Diencephalon (tissue), 2 donors: Measurements from ENCODE around the genes TRAF1 and C5.

- RAMPAGE, long total RNA: no peak
Measured at GRCh38 chr9:119562319-119562821, 193.1 kb upstream of the BRINP1 start.

DNA sequence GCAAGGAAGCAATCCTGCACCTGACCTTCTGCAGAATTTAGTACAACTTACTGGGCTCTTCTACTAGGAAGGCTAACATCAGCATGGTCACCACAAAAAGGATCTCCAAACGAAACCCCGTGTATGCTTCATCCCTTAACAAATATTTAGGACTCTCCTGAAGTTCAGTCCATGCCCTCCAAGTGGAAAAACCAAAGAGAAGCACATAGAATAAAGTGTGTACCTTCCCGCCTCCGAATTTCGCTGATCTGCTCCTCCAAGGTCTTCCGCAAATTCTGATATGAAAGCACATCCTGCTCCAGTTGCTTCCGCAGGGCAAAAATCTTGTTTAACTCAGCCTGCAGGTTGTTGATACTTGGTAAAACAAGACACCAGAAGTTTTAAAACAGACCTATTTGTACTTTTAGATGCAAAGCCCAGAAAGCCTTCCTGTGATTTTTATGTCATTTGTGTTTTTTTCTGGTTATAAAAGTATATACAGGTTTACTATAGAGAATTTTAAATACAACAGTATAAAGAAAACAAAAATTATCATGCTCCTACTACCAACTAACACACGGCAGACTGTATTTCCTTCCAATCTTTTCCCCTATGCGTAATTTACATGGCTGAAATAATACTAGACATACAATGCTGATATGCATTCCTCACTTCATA is 108.3 kb downstream of the CDK5RAP2 start:
- RAMPAGE, long total RNA: no peak

GRCh38 chr9:120545529-120546026 is 34.4 kb downstream of the CDK5RAP2 start:
- RAMPAGE, long total RNA: no peak

DNA sequence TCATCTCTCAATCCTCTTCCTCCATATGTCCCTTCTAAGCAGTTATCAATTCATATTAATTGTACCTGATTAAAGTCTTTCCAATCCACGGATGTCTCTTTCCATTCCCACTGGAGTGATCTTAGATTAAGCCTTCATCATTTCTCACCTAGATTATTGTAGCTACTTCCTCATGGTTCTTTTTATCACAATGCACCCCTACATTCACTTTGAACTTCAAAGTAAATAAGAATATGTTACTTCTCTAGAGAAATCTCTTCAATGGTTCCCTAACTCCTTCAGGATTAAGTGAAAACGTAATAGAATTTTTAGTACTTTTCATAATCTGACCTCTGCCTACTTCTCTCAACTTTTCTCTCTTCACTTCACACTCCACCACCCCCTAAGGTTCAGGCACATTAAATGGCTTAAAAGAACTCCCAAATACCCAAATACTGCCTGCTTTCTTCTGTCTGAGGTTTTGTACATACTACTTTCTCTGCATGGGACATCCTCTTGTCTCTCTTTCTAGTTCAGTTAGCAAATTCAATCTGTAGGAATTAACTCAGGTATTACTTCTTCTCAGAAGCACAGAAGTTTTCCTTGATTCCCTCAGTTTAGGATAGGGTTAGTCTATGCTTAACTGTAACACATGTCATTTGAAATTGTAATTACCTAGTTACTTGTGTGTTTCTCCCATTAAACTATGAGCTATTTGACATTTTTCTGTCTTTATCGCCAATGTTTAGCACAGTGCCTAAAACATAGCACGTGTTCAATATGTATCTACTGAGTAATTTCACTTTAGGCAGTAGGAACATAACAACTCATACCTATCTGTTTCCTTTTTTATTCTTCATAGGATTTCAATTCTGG is 29.1 kb upstream of the CDK5RAP2 start:
- RAMPAGE, long total RNA: no peak

DNA sequence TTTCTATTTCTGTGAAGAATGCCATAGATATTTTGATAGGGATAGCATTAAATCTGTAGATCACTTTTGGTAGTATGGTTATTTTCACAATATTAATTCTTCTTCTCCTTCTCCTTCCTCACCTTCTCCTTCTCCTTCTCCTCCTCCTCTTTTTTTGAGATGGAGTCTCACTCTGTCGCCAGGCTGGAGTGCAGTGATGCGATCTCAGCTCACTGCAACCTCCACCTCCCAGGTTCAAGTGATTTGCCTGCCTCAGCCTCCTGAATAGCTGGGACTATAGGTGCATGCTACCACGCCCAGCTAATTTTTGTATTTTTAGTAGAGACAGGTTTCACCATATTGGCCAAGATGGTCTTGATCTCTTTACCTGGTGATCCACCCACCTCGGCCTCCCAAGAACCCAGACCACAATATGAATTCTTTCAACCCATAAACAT is 51.8 kb upstream of the CDK5RAP2 start:
- RAMPAGE, long total RNA: no peak

- RAMPAGE, long total RNA: no peak
Measured at GRCh38 chr9:120844634-120845277, 2.0 kb upstream of the PSMD5 start.

DNA sequence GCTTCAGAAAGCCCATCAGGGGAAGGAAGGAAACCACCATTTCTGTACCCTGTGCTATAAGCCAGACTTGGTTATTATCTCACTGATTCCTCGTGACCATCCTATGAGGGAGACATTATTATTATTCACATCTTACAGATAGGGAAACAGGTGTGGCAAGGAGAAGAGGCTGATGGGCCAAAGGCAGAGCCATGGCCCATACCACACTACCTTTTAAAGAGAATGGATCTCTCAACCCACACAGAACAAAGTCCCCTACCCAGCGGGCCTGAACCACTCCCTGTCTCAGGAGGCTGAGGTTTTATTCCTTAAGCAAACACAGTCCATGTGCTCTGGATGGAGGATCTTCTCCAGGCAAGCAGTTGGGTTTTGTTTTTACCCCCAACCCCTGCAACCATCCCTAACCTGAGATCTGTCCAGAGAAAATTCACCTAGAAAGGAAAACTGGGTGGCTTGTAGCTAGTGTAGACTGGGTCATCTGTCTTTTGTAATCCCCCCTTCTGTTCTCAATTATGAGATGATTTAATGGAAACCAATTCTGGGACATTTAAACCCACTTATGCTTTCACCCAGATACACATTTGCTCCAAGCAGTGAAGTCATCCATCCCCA is 2.1 kb downstream of the PHF19 start:
- RAMPAGE, long total RNA: no peak

- RAMPAGE, long total RNA: no peak
Measured at GRCh38 chr9:120918823-120919850, 7.5 kb downstream of the TRAF1 start.

GRCh38 chr9:120926582-120927027 is at the start of gene TRAF1:
TSS of gene TRAF1 (minus strand) at chr9:120926796.
- RAMPAGE, long total RNA: no peak

- RAMPAGE, long total RNA: no peak
Measured at GRCh38 chr9:120930955-120931963, 4.7 kb upstream of the TRAF1 start.

DNA sequence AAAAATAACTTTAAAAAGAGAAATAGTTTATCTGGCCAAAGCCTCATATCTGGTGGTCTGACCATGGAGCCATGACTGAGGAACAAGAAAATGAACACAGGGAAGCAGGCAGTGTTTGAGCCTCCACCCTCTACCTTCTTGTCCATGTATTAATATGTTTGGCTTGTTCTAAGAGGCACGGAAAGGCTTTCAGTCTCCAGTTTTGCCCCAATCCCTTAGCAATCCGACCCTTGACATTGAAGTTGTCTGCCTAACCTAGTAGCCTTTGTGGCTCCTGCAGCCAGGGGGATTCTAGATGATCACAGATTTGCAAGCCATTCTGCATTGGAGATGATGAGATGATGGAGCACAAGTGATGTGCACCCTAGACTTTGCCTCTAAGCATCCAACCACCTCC is 5.4 kb upstream of the TRAF1 start:
- RAMPAGE, long total RNA: no peak

- RAMPAGE, long total RNA: no peak
Measured at GRCh38 chr9:121049858-121051052, at the start of gene C5. TSS of gene C5 (minus strand) at chr9:121050275.

DNA sequence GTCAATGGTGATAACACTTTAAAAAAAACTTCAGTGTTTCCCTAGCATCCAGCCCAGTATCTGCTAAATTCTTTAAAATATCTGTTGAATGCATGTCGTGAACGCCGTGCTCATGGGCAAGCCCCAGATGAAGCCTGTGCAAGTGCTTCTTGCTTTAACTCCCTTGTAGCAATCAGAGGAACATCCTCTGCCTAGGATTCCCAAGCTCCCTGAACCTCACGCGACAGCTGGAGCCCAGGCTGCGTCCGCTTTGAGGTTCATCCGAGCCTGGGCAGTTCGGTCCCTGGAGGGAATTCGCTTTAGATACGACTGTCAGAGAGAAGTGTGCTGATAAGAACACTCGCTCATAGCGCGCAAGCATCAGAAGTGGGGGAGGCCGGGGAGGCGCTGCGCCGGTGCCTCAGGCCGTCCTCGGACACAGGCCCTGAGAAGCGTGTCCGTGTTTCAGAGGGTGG is 522 bp upstream of the CNTRL start:
- RAMPAGE, long total RNA: no peak

- RAMPAGE, long total RNA: no peak
Measured at GRCh38 chr9:121190317-121190883, 11.3 kb downstream of the RAB14 start.

- RAMPAGE, long total RNA: no peak
Measured at GRCh38 chr9:121228608-121229110, 27.0 kb upstream of the RAB14 start.

GRCh38 chr9:121286292-121287384 is 18.7 kb downstream of the GSN start:
- RAMPAGE, long total RNA: no peak

- RAMPAGE, long total RNA: no peak
Measured at GRCh38 chr9:121288152-121288810, 20.3 kb downstream of the GSN start.

- RAMPAGE, long total RNA: no peak
Measured at GRCh38 chr9:121302809-121303171, 34.8 kb downstream of the GSN start.

DNA sequence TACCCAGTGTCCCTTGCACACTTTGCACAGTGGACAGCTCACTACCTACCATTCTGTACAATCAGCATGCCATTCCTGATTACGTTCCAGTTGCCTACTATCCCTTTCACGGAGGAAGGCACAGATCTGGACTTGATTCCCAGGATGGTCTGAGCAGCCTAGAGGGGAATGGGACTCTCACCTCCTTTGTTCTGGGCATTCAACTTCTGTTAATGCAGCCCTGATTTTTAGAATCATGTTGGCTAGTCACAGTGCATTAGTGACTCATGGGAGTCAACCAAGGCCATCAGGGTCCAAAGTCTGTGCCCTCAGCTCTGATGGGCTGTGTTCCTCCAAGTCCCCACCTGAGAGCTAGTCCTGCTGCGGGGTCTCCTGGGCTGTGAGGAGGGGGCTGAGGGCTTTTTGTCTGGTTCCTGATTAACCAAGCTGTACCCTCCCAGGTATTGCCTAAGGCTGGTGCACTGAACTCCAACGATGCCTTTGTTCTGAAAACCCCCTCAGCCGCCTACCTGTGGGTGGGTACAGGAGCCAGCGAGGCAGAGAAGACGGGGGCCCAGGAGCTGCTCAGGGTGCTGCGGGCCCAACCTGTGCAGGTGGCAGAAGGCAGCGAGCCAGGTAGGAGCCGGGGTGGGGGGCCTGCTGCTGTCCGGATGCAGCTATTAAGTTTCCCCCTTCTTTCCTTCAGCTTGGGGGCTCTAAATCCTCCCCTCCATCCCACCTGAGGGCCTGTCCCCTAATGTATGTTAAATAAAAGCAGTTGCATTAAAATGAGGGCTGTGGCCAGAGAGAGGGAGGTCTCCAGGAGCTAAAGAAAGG is 43.0 kb downstream of the STOM start:
- RAMPAGE, long total RNA: no peak

DNA sequence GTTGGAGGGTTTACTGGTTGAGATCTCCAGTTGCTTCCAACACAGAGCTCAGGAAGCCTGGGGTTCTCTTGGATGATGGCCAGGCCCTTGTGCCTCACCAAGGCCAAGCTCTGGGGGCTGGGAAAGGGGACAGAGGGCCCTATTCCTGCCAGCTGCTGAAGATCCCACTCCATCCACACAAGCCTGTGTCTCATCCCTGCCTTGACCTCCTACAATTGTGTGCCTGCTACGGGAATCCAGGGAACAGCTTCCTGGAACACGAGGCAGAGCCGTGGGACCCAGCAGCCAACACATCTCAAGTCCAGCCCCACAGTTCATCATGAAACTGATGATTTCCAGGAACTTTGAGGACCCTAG is 57.9 kb upstream of the GGTA1 start:
- RAMPAGE, long total RNA: no peak